Osteocyte (in vitro differentiated cells): Measurements from ENCODE around the genes MIF4GD and SLC25A19.

GRCh38 chr17:75113992-75115093, 4.6 kb downstream of the ARMC7 start:
- PRO-cap, result no peak

GRCh38 chr17:75129207-75130025, 2.1 kb downstream of the NT5C start:
- PRO-cap, result no peak

GRCh38 chr17:75241815-75242689, 19.4 kb downstream of the GGA3 start:
- PRO-cap, result no peak

GRCh38 chr17:75267710-75268569, 3.1 kb downstream of the MIF4GD start:
- PRO-cap, result no peak

DNA sequence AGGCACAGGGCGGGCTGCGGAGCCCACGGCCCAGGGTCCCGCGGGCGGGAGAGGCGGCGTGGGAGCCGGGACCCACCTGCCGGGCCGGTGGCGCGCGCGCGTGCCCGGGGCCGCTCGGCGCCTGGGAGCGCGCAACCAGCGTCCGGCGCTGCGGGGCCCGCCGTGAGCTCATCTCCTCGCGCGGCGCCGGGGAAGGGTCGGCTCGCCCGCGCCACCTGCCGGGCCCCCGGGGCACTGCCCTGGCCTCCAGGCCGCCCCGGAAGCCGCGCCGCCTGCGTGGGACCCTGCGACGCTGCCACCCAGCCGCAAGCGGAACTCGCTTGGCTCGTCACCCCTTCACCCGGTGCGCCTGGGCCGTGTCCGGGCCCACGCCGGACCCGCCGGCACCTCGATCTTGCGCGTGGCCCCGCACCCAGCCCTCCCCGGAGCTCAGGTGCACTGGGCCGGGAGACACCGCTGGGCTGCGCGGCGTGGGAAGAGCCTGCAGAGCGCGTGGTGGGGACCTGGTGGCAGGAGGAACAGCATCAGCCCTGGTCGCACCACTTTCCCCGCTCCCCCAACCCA, at the start of gene MIF4GD:
Gene MIF4GD (minus strand): TSS at position 164 of the 564 bp plus-strand sequence.
- PRO-cap, result bidirectional peak, plus-strand start at position 339 of the sequence, minus-strand start at position 164 of the sequence

- PRO-cap, result no peak
Observed at GRCh38 chr17:75288591-75289053, 611 bp downstream of the SLC25A19 start.

GRCh38 chr17:75289054-75289495, at the start of gene SLC25A19:
Gene SLC25A19 (minus strand): TSS chr17:75289433.
- PRO-cap, result bidirectional peak, plus-strand start at chr17:75289615, minus-strand start at chr17:75289379

DNA sequence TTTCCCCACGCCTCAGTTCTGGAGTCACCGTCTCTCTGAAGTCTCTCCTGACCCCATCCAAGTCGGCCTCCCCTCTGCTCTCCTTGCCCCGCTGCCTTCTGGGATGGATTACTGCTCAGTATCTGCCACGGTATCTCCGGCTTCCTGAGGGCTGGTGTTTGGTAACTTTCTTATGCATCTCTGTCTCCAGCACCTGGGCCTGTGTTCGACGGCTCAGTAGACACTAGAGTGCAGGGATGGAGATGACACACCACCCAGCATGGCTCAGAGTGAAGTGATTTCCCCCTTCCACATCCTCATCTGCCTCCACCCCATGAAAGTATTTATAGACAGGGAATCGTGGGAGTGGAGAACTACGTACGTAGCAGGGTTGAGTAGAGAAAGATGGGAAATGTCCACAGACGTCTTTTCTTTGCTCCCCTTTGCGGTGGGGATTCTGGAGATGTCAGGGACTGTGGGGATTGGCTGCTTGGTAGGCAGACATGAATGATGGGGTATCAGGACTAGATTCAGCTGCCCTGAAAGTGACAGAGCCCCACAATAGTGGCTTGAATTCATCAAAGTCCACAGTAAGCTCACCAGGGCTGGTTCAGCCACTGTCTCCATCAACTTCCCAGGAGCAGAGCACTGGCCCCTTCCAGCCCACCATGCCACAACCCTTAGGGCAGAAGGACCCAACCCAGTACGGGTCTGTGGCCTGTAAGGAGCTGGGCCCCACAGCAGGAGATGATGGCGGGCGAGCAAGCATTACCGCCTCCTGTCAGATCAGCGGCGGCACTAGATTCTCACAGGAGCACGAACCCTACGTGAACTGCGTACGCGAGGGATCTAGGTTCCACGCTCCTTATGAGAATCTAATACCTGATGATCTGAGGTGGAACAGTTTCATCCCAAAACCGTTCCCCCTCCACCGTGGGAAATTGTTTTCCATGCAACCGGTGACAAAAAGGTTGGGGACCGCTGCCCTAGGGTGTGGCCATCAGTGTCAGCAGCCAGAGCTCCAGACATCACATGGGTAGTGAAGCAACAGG, 12.0 kb upstream of the SLC25A19 start:
- PRO-cap, result no peak

- PRO-cap, result no peak
Observed at GRCh38 chr17:75317912-75318688, 28.9 kb upstream of the SLC25A19 start.

- PRO-cap, result no peak
Observed at GRCh38 chr17:75383071-75383539, 22.4 kb downstream of the GRB2 start.

- PRO-cap, result no peak
Observed at GRCh38 chr17:75498582-75499441, 16.5 kb downstream of the CASKIN2 start.

DNA sequence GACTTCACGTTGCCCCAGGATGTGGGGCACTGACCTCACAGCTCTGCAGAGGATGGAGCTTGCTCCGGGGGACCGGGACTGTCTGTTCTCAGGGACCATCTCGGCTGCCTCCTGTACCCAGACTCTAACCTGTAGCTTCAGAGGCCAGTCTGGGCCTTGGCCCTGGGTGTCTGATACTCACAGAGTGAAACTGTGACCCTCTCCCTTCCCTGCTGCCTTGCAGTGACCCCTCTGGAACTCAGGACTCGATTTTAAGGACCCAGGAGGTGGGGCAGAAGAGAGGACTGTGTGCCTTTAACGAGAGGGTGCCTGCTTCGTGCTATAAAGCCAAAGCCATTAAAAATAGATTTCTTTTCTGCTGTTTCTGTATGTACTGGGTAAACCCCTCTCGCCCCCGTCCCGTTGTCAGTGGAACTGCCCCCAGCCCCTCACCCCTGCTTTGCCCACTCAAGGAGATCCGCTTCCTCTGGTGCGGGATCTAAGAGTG, 1.1 kb upstream of the LLGL2 start:
- PRO-cap, result no peak

GRCh38 chr17:75581034-75581425, 6.6 kb upstream of the MYO15B start:
- PRO-cap, result no peak

DNA sequence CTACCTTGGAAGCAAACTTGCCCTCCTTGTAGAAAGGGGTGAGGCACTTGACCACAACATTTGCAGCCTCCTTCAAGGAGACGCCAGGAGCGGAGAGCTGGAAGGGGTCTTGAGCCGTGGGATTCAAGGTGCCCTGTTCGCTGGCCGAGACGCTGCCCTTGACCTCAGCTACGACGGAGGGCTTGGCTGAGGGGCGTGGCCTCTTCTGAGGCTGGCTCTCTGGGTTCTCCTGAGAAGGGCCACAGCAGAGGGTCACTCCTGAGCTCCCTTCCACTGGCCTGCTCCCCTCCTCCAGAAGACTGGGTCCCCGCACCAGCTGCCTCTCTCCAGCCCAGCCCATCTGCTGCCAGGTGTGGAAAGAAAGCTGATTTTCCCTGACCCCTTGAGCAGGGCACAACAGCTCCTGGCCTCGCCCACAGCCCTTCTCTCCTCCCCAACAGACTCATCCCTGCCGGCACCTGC, 5.0 kb upstream of the SMIM5 start:
- PRO-cap, result no peak

DNA sequence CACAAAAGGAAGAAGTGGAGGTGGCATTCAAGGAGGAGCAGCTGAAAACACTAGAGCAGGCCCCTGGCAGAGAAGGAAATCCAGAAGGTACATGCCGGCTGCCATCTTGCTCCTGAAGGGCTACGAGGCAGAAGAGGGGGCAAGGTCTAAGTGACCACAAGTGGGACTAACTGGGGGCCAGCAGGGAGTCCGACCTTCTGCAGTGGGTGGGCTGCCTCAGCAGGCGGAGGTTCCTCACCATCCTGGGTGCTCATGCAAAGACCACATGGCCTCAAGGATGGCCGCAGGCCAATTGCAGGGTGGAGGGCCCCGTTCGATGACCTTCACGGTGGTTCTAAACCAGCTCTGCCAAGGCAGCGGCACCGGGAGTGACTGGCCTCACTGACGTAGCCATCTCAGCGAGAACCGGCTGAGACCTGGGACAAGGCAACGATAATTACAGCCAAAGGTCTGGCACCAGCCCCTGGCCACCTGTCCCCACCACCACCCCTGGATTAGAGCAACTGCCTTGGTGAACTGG, 5.6 kb downstream of the SMIM5 start:
- PRO-cap, result no peak

GRCh38 chr17:75645096-75645963, 721 bp upstream of the SMIM6 start:
- PRO-cap, result no peak

- PRO-cap, result no peak
Observed at GRCh38 chr17:75698750-75699149, 22.5 kb upstream of the ITGB4 start.

GRCh38 chr17:75704862-75706105, 16.0 kb upstream of the ITGB4 start:
- PRO-cap, result no peak

DNA sequence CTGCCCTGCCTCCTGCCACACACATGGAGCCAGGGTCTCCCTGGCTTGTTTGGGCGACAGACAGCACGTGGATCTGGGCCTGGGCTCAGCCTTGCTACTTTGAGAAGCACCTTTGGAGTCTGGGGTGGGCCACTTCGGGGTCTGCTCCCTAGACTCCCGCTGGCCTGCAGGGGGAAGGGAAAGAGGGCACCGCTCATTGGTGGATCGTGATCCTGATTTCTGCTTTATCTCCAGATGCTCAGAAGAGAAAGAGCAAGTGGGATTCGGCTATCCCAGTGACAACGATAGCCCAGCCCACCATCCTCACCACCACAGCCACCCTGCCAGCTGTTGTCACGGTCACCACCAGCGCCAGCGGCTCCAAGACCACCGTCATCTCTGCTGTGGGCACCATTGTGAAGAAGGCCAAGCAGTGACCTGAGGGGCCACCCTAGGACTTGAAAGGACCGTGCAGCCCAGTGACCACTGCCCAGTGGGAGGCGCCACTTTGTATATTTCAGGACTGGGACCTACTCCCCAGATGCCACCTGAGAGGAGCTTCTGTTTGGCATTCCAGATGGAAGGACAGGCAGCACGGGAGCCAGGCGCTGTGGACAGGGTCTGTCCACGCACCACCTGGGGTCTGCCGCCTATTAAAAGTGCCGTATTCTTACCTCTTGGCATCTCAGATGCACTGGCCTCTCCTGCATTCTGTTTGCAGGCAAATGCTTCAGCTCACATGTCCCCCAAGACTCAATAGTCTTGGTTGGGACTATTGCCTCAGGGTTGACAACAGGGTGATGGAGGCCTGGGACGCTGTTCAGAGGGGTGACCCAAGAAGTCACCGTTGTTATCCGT, 14.9 kb upstream of the ITGB4 start:
- PRO-cap, result no peak

GRCh38 chr17:75764037-75764573, 887 bp downstream of the GALK1 start:
- PRO-cap, result no peak